ENCODE data around the genes SEMA6D, CTXN2, FBN1 and GALK2.

DNA sequence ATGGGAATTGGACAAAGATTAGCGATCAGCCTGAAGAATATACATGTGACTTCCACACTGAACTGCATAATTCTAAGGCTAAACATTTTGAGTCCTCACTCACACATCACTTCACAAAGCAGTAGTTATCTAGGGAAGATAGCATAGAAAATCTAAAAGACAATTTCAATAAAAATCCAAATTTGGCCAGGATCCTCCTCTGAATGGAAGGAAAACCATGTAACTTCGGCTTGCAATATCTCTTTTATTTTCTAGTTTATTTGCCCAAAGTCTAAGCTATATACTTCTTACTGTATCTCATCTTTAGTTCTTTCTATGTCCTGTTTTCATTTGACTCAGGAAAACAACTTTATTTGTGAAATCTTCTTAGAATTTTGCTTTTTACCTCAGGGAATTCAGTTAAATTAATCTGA is 837.8 kb downstream of the SQOR start:
- PRO-cap = no peak

DNA sequence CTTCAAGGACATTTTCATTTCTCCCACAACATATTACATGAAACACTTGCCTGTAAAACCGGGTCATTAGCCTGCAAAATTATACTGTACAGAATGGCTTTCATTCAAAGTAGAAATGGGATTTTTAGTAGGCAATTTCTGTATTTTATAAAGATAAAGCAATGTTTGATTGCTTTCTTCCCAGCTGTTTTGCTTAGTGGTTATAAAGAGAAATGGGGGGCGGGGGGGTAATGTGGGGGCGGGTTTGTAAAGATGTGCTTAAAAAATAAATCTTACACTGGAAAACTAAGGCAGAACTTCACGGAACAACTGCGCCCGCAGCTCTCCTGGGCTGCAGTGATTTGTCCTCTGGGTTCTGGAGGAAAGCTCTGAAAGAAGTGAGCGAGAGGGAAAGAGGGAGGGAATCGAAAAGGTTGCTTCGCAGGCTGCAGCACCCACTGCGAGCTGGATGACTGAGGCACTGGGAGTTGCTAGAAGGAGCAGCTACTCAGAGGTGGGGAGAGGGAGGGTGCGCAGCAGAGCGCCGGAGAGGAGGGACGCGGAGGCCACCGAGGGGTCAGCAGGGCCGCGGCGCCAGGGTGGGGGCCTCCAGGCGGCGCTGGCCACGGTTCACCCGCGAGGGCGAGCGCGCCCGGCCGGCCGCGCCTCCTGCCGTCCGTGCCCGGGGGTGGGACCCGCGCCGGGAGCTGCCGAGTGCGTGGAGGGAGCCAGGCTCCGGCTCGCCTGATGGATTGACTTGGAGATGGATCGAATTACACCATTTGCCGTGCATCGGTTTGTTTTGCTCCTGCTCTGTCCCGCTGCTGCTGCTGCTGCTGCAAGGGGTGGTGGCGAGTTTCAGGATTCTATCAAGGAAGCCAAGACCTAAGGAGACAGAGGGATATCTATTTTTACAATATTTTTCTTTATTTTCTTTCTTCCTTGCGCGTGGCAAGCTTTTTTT is at the start of gene SEMA6D:
TSS of gene SEMA6D (plus strand) at position 795 of the 943 bp plus-strand sequence.
- PRO-cap = bidirectional peak, plus-strand start at position 437 of the sequence, minus-strand start at position 338 of the sequence; bidirectional peak, plus-strand start at position 722 of the sequence, minus-strand start at position 462 of the sequence

DNA sequence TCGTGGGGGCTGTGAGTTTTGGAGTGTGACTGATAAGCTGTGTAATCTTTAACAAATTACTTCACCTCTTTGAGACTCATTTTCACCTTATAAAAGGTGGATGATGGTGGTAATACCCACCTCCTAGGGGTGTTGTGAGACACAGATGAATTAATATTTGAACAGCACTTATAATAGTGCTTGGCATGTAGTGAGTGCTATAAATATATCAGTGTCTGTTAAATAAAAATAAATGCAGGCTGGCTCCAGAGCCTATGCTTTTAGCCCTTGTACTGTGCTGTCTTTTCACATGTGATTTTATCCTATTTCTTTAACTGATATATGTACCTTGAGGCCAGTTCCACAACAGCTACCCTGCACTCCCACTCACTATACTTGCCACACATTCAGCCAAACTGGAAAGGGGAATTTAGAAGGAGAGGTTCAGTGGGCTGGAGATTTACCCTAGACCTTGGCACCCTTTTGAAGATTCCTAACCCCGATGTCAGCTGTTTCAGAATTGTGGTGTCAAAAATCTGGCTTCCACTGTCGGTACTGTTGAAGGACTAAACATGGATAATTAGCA is 9.3 kb downstream of the SEMA6D start:
- PRO-cap = no peak

- PRO-cap = no peak
These were observed at the start of gene CTXN2 for GRCh38 chr15:48191513-48192414. Gene CTXN2, plus strand, starts transcription at chr15:48191665.

DNA sequence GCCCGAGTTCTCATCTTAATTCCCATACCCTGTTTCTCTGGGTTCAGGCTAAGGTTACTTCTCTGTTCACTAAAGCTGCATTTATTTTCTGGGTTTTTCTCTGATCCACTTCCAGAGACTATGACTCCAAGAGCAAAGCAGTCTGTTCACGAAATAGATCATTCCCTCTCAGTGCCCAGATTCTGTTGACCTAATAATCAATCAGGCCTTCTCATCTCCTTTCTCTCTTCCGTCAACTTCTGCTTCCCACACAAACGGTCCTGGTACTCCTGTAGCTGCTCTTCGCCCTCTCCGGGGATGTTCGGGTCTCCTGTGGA is 61.3 kb downstream of the DUT start:
- PRO-cap = no peak

- PRO-cap = no peak
These were observed 134.2 kb downstream of the DUT start for GRCh38 chr15:48465386-48465941.

- PRO-cap = no peak
These were observed 130.3 kb downstream of the FBN1 start for GRCh38 chr15:48515167-48515653.

GRCh38 chr15:48557153-48557958 is 88.2 kb downstream of the FBN1 start:
- PRO-cap = no peak

DNA sequence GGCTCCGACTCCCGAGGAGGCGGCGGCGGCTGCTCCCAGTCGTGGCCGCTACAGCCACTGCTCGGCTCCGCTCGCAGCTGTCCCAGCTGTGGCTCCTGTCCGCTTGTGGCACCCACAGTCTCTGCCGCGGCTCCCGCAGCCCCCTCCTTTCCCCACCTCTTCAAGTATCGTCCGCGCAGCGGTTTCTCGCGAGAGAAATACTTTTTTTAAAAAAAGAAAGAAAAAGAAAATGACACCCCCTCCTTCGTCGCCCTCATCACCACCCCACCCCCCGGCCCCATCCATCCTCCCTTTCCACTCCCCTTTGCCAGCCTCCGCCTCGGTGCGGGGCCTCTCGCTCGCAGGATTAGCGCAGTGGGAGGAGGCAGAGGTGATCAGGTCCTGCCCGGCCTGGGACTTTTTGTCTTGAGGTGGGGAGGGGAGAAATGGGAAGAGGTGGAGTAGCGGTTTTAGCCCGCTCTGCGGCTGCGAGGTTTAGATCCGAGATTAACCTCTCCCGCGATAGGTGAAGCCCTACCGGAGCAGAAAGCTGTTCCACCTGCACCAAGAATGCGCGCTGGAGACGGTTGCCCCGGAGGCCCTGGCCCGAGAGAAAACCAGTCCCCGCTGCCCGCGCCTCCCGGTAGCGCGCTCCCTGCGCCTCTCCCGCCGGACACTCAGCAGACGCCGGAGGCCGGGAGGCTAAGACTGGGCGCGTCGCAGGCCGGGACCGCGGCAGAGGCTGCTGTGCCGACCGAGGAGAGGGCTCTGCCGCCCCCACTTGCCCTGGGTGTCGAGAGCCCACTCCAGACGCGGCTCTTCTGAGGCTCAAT is at the start of gene FBN1:
TSS of gene FBN1 (minus strand) at position 123 of the 812 bp plus-strand sequence.
- PRO-cap = bidirectional peak, plus-strand start at position 310 of the sequence, minus-strand start at position 123 of the sequence

DNA sequence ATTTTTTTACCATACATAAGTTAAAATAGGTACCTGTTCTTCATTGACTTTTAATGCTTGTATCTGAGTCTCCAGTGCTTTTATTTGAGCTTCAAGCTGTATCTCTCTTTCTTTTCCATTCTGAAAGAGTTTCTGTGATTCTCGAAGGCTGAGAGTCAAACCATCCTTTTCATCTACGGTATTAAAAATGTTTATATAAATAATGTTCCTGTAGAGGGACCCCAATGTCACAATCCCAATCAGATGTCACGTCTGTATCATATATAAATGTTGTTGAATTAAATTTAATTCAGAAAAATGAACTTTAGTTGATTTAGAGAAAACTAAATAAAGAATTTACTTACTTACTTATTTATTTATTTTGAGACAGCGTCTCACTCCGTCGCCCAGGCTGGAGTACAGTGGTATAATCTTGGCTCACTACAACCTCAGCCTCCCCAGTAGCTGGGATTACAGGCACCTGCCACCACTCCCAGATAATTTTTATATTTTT is 19.6 kb downstream of the CEP152 start:
- PRO-cap = no peak

GRCh38 chr15:49169775-49170782 is at the start of gene GALK2:
Gene GALK2, plus strand, starts transcription at chr15:49170247.
- PRO-cap = bidirectional peak, plus-strand start at chr15:49170247, minus-strand start at chr15:49170099

DNA sequence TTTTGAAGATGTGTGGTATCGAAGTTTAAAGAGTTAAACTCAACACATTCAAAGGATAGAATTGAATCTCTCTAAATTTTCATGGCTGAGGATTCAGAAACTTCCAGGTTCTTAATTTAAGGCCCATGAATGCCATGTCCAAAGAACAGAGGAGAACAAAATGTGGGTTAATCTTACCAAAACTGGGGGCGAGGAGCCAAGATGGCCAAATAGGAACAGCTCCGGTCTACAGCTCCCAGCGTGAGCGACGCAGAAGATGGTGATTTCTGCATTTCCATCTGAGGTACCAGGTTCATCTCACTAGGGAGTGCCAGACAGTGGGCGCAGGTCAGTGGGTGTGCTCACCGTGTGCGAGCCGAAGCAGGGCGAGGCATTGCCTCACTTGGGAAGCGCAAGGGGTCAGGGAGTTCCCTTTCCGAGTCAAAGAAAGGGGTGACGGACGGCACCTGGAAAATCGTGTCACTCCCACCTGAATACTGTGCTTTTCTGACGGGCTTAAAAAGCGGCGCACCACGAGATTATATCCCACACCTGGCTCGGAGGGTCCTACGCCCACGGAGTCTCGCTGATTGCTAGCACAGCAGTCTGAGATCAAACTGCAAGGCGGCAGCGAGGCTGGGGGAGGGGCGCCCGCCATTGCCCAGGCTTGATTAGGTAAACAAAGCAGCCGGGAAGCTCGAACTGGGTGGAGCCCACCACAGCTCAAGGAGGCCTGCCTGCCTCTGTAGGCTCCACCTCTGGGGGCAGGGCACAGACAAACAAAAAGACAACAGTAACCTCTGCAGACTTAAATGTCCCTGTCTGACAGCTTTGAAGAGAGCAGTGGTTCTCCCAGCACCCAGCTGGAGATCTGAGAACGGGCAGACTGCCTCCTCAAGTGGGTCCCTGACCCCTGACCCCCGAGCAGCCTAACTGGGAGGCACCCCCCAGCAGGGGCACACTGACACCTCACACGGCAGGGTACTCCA is 27.0 kb upstream of the FGF7 start:
- PRO-cap = no peak

DNA sequence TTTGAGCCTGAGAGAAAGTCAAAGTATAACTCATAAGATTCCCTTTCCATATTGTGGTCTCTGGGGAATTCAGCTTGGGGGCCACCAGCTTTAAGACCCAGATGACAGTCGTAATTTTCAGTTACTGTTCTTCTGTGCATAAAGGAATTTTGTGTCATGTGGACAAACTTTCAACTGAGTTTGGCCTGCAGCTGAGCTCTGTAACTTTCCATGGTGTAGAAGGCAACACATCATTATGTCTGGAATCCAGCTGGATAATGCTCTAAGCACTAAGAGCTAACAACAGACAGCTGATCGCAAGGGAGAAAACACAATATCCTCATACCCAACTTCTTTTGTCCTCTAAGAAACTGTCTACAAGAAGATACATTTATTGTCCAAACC is 219.1 kb downstream of the ATP8B4 start:
- PRO-cap = no peak

- PRO-cap = no peak
These were observed 216.5 kb downstream of the ATP8B4 start for GRCh38 chr15:49902145-49903405.

GRCh38 chr15:50066322-50066637 is 52.8 kb downstream of the ATP8B4 start:
- PRO-cap = no peak

GRCh38 chr15:50289276-50289946 is 23.9 kb upstream of the HDC start:
- PRO-cap = no peak

DNA sequence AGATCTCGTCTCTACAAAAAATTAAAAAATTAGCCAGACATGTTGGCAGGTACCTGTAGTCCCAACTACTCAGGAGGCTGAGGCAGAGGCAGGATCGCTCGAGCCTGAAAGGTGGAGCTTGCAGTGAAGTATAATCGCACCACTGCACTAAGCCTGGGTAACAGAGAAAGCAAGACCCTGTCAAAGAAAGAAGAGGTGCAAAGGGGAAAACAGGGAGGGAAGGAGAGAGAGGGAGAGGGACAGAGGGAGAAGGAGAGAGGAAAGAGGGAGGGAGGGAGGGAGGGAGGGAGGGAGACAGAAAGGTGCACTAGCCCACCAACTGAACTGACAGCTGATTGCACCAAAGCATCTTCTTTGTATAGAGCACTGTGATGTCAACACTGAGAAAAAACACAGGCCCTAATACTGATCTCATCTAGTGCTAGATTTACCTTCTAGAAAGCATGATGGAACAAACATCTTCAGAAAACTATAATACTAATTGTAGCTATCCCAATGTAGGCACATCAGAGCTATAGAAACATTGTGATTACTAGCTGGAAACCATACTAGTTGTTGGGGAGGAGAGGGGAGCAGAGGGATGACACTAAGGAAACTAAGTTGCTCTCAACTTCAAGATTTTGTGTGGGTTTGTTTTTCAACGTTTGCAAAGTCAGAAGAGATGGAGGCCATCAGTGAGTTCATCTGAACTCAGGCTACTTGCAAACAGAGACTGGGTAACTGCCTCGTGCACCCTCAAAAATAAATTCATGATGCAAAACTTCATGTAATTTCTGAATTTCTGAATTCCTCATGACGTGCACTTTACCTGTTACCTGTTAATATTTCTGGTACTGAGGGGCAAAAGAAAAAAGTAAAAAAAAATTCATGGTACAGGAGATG is 3.4 kb downstream of the GABPB1 start:
- PRO-cap = no peak

DNA sequence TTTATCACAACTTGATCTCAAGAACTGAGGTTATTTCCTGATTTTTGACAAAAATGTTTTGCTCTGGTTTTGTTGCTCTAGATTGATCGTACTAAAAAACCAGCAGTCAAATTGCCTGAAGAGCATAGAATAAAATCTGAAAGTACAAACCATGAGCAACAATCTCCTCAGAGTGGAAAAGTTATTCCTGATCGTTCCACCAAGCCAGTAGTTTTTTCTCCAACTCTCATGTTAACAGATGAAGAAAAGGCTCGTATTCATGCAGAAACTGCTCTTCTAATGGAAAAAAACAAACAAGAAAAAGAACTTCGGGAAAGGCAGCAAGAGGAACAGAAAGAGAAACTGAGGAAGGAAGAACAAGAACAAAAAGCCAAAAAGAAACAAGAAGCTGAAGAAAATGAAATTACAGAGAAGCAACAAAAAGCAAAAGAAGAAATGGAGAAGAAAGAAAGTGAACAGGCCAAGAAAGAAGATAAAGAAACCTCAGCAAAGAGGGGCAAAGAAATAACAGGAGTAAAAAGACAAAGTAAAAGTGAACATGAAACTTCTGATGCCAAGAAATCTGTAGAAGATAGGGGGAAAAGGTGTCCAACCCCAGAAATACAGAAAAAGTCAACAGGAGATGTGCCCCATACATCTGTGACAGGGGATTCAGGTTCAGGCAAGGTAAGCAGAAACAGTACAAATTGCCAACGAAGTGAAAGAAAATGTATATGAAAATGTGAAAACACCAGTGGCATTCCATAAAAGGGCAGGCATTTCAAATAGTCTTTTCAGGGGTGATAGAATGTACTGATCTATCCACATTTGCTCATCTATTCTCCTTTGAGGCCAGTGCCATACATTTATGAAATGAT is 57.4 kb downstream of the USP8 start:
- PRO-cap = no peak

- PRO-cap = no peak
These were observed 51.1 kb downstream of the TRPM7 start for GRCh38 chr15:50635625-50635824.

- PRO-cap = no peak
These were observed 2.0 kb upstream of the SPPL2A start for GRCh38 chr15:50767238-50768169.

Measured in tibial artery (tissue), 1 donor.